Mammary microvascular endothelial cell (primary cell): ENCODE measurements around a stretch of chr3.

GRCh38 chr3:152196783-152197139, 72.0 kb upstream of the MBNL1 start:
- RAMPAGE, long total RNA: no peak

DNA sequence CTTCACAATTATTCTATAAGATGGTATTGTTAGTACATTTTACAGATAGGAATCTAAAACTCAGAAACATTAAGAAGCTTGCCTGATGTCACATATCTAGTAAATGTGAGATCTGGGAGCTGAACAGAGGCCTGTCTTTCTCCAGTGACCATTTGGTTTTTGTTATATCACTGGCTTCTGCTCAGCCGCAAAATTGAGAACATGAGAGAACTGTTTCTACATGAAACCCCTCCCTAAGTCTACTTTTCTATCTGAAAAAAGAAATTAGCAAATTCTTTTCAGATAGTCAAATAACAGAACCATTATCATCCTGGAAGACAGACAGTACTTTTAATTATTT, 68.2 kb upstream of the MBNL1 start:
- RAMPAGE, long total RNA: no peak

- RAMPAGE, long total RNA: no peak
Measured at GRCh38 chr3:152245404-152246292, 23.1 kb upstream of the MBNL1 start.

DNA sequence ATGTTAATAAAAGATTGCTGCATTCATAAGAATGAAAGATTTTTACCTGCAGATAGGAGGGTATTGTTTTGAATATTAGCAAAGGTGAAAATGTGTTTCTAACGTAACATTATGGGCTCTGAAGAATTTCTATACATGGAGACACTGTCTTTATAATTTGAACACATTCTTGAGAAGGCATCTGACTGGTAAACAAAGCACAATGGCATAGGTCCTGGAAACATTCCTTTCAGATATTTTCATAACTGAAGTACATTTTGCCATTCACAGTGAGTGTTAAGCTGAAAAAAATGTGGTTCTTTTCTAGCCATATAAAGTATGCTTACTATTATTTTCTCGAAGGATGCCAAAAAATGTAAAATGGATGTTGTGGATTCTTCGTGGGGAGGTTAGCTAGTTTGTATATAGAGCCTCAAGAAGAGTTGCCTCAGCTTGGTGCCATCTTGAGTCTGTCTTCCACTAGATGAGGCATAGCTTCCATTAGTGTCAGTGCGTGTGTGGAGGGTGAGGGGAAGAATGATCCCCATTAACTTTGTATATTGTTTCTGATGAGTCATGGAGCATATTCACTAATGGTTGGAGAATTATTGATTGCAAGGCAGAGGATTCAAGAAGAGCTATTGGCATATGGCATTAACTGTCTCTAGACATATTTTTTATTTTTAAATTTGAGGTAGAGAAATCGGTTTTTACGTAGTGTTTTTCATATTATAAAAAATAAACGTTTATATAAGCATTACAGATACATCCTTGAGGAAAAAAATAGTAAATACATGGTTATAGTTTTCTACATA, 4.1 kb downstream of the MBNL1 start:
- RAMPAGE, long total RNA: no peak

GRCh38 chr3:152276485-152276948, 7.8 kb downstream of the MBNL1 start:
- RAMPAGE, long total RNA: no peak

GRCh38 chr3:152307913-152308803, 39.4 kb downstream of the MBNL1 start:
- RAMPAGE, long total RNA: no peak

- RAMPAGE, long total RNA: no peak
Measured at GRCh38 chr3:152314213-152315455, 45.9 kb downstream of the MBNL1 start.

- RAMPAGE, long total RNA: no peak
Measured at GRCh38 chr3:152326860-152327653, 58.3 kb downstream of the MBNL1 start.

DNA sequence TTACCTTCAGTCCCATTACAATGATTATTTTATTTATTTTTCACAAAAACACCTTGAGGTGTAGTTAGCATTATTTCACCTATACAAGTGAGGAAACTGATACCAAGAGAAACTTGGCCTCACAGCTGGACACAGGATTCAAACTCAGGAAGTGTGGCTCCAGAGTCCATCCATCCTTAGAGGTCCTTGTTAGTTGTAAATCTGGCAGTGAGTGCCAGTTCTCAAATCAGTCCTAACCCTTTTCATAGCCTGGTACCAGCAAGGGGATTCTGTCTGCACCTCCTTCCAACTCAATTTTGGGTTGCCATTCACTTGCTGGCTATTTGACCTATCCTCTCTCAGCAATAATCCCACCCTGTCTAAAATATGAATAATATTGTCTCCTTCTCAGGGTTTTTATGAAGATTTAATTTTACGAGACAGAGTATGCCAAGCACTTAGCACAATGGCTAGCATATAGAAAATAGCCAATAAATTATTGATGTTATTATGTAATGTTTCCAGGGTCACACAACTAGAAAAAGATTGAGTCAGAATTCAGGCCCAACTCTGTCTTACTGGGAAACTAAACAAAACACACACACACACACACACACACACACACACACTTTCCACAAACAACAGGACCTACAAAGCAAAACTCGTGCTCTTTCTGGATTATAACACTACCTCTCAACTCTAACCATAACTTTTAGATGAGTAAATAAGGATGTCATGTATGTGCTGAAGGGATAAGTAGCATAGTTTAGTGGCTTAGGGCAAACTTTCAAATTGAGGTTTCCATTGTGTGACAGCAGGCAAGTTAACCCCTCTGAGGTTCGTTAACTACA, 73.5 kb downstream of the MBNL1 start:
- RAMPAGE, long total RNA: no peak

GRCh38 chr3:152909297-152910026, 74.5 kb downstream of the P2RY1 start:
- RAMPAGE, long total RNA: no peak

GRCh38 chr3:153159039-153159330, 3.0 kb upstream of the RAP2B start:
- RAMPAGE, long total RNA: no peak

GRCh38 chr3:153506316-153506543, 344.2 kb downstream of the RAP2B start:
- RAMPAGE, long total RNA: no peak

DNA sequence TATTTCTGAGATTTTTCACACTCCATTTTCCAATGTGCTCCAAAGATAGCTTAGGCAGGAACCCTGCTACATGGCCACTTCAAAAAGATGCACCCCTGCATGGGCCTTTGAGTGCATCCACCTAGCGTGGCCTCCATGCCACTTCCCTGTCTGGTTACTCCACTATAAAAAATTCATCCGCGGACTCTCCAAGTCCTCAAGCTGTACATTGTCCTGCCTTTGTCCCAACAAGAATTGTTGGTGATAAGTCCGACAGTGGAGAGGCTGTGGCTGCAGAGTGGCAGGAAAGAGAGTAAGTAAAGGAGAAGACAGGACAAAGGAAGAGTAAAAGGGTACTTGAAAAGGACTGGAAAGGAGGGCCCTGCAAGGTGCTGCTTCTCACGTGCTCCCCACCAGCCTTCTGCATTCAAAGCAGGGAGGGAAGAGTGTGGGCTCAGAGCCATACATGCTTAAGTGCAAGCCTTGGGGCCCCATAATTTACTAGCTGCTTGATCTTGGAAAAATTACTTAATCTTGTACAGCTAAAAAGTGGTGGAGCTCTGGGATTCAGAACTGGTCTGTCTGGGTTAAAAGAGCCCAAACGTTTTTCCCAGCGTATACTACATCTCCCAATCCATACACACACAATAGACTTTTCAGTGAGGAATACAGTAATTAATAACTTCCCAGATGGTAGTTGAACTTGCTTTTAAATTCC, 29.8 kb downstream of the MME start:
- RAMPAGE, long total RNA: no peak

GRCh38 chr3:155111031-155111834, 31.1 kb downstream of the MME start:
- RAMPAGE, long total RNA: no peak

DNA sequence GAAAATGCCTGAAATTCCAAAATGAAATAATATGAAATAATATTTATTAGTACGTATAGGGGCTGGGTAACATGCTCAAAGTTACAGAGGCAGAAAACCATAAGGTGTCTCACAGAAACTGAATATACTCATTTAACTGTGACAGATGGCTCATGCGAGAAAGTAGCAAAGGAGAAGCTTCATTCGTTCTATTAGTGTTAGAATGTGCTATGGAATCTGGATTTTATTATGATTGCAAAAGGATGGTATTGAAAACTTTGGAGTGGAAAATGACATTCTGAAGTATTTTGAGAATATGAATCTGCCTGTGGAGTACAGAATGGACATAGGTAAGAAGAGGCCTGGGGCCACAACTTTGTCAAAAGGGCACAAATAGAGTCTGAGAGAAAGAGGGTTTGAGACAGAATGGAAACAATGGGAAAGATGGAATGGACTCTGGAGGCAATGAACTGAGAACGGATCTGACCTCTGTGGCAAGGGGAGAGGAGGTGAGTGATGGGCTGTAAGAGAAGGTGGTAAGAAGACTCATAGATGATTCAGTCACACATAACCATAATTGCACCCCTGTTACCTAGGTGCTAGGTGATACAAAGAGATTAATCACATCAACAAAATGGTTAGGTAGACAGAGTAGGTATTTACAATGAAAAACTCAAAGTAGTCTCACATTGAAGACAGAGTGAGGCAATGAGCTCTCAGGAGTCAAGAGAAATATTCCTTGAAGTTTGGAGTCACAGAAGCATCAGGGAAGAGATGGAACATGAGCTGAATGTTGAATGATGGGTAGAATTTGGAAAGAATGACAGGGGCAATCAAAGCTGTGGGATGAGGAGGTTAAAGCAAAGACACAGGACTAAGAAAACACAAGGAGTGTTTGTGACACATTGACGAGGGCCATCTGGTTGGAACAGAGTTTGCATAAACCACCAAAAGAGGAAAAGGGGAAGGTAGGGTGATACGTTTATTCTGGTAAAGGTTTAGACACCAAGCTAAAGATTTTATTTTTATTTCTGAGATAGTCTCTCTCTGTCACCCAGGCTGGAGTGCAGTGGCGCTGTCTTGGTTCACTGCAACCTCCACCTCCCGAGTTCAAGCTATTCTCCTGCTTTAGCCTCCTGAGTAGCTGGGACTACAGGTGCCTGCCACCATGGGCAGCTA, 32.5 kb downstream of the MME start:
- RAMPAGE, long total RNA: no peak

GRCh38 chr3:155461763-155462381, 168.4 kb upstream of the STRIT1 start:
- RAMPAGE, long total RNA: no peak

GRCh38 chr3:155661034-155661233, 83.9 kb downstream of the PLCH1 start:
- RAMPAGE, long total RNA: no peak

DNA sequence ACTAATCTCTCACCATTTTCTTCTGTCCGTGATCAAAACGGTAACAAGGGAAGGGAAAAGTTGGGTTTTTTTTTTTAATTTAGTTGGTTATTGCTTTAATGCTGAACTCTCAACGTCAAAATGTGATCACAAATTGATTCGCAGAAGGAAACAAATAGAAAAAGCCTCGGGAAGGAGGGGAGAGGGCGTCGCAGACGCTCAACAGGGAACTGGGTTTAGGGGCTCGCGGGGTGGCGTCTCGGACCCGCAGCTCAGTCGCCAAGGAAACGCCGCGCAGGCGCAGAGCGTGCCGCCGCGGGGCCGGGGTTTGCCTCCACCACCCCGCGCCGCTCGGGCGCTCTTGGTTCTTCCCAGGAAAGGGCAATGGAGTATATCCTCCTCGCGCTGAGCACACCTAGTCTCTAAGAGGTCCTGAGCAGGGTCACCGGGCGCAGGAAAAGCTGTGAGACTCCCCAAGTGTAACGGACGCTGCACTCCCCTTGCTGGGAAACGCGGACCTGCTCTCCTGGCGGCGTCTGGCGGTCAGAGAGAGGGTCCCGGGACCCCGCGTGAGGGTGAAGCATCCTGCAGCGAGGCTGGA, 838 bp downstream of the PLCH1 start:
- RAMPAGE, long total RNA: no peak

DNA sequence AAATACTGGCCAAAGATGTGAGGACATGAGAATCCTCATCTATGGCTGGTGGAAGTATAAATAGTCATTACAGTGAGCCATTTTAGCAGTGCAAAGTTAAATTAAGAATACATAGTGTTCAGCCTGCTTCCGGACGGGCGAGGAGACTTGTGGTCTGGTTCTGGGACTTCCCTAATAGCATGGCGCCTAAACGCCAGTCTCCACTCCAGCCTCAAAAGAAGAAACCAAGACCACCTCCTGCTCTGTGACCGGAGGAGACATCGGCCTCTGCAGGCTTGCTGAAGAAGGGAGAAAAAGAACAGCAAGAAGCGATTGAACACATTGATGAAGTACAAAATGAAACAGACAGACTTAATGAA, 116.7 kb downstream of the GMPS start:
- RAMPAGE, long total RNA: start-site peak on the plus strand centred at position 133 of the sequence, 39 bp wide, 16 and 10 reads in 2 replicates

GRCh38 chr3:156524750-156525143, 30.2 kb downstream of the SSR3 start:
- RAMPAGE, long total RNA: no peak